Smooth muscle cell (in vitro differentiated cells): ENCODE results near the genes RABEP2, LAT and NPIPB11.

DNA sequence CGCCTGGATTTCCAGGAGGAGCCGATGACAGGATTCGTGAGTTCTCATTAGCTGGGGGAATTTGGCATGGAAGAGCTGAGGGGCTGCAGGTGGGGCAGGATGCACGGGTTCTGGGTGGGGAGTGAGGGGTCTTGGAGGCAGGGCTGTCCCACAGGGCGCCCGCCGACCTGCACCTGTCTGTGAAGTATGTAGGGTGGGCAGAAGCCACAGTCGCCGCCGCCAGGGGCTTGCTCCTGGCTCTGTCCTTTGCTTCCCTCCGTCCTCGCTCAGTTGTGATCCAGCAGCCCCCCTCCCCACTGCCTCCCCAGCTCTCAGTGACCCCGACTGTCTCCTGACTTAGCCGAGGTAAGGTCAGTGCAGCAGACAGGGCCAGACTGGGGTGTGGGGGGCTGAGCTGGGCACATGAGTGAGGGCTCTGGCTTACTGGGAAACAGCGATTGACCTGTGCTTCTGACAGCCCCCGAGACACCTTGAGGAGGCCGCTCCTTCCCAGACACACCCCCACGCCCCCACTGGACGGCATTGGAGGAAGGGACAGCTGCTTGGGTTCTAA is 9.9 kb downstream of the TUFM start:
- RAMPAGE, long total RNA = no peak

DNA sequence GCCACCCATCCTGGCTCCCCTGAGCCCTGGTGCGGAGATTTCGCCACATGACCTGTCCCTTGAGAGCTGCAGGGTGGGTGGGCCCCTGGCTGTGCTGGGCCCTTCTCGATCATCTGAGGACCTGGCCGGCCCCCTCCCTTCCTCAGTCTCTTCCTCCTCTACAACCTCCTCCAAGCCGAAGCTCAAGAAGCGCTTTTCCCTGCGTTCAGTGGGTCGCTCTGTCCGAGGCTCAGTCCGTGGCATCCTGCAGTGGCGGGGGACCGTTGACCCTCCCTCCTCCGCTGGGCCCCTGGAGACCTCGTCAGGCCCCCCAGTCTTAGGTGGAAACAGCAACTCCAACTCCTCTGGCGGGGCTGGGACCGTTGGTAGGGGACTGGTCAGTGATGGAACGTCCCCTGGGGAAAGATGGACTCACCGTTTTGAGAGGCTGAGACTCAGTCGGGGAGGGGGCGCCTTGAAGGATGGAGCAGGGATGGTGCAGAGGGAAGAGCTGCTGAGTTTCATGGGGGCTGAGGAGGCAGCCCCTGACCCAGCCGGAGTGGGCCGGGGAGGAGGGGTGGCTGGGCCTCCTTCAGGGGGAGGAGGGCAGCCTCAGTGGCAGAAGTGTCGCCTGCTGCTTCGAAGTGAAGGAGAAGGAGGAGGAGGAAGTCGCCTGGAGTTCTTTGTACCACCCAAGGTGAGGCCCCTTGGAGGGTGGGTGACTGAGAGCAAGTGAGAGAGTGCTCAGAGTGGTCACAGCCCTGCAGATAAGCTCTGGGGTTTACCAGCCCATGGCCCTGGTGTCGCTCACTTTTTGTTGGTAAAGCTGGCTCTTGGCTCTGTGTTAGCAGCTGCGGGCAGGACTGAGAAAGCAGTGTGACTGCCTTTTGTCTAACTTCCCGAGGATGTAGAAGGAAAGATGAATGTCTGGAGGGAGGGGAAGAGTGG is 3.0 kb downstream of the SH2B1 start:
- RAMPAGE, long total RNA = no peak

- RAMPAGE, long total RNA = no peak
Measured at GRCh38 chr16:28924221-28924388, 933 bp downstream of the RABEP2 start.

DNA sequence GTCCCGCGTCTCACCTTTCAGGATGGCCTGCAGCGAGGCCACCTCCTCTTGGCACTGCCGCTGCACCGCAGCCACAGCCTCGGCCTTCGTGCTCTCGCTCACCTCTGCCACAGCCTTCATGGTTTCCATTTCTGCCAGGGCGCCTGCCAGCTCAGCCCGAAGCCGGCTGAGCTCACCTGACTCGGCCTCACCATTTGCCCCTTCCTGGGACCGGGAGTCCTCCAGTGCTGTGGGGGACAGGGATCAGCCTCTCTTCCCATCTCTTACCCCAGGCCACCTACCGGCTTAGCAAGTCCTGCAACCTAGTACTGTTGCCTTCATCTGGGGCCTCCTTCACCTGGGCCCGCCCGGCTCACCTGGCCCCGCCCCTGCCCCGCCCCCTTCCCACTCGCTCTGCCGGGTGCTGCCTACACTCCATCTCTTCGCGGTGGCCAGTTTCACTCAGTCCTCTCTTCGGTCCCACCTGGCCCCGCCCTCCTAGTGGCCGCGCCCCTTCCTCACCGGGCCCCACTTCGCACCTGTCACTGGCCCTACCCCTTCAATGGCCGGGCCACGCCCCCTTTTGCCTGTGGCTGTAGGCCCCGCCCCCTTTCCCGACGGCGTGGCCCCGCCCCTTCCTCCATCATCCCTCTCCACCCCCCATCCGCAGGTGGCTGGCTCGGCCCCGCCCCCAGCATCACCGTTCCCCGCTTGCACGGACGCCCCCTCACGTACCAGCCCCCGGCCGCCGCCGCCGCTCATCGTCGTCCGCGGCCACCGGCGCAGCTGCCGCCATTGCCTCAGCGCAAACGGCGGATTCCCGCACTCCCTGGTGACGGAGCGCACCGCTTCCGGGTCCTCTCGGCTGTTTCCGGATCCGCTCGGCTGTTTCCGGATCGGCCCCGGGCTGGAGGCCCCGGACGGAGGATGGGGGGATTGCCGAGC is at the start of gene RABEP2:
Gene RABEP2 (minus strand): TSS at position 850 of the 924 bp plus-strand sequence.
- RAMPAGE, long total RNA = start-site peak on the minus strand centred at position 814 of the sequence, 57 bp wide, 33 and 32 reads in 2 replicates

DNA sequence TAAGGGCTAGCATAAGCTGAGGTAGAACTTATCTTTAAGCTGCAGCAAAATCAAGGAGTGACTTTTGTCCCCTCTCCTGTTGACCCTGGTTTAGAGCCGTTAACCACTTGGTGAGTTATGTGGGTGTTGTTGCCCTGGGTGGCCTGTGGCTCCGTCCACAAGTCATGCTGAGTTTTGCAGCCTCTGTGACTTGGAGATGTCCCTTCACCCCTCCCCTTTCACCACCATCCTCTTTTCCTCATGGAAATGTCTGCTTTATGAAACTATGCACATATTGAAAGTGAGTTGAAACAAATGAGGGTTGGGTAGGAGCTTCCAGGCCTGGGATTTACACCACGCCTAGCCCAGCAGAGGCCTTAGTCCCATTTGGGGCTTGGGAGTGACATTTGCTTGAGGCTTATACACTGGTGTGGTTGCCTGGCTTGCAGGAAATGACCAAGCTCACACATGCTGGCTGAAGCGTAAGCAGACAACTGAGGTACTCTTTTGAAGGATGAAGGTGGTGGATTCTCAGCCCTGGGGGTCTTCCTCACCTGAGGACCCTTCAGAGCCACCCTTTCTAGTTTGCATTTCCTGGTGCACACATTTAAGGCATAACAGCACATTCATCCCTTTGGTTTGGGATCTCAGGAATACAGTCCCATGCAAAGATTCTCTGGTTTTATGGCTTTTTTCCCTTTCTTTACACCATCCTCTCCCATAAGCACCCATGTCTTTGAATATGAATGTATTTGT is 10.5 kb upstream of the SPNS1 start:
- RAMPAGE, long total RNA = no peak

DNA sequence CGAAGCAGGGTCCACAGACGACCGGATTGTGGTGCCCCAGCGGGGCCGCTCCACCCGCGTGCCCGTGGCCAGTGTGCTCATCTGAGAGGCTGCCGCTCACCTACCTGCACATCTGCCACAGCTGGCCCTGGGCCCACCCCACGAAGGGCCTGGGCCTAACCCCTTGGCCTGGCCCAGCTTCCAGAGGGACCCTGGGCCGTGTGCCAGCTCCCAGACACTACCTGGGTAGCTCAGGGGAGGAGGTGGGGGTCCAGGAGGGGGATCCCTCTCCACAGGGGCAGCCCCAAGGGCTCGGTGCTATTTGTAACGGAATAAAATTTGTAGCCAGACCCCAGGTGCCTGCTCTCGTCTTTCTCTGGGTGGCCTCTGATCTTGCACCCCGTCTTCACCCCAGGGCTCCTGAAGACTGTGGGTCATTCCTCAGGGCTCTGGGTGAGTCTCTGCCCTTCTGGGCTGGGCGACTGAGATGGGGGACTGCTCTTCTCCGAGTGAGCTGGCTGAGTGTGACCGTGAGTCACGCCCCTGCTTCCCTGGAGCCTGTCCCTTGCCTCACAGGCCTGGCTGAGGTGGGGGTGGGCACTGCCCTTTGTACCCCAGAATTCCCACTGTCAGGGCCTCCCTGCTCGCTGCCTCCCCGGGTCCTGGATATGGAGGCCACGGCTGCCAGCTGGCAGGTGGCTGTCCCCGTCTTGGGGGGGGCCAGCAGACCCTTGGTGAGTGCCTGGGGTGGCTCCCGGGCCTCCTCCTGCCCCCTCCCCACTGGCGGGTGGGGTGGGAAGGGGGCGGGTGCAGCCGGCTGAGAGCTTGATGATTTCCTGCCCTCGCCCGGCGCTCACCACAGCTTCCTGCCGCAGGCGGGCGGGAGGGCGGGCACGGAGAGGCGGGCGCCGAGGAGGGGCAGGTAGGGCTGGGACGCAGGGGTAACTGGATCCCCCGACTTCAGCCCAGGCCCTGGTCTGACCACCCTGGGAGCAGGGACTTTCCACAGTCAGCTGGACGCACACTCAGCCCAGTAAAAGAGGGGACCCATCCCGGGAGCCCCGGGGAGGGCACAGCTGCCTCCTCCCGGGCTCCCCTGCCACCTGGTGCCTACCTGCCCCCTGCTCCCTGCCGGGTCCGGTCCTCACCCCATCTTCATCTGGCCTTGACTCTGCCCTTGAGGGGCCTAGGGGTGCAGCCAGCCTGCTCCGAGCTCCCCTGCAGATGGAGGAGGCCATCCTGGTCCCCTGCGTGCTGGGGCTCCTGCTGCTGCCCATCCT is at the start of gene LAT:
Gene LAT (plus strand): TSS at position 838 of the 1,259 bp plus-strand sequence.
- RAMPAGE, long total RNA = no peak

- RAMPAGE, long total RNA = no peak
Measured at GRCh38 chr16:28990173-28990817, 5.4 kb downstream of the LAT start.

DNA sequence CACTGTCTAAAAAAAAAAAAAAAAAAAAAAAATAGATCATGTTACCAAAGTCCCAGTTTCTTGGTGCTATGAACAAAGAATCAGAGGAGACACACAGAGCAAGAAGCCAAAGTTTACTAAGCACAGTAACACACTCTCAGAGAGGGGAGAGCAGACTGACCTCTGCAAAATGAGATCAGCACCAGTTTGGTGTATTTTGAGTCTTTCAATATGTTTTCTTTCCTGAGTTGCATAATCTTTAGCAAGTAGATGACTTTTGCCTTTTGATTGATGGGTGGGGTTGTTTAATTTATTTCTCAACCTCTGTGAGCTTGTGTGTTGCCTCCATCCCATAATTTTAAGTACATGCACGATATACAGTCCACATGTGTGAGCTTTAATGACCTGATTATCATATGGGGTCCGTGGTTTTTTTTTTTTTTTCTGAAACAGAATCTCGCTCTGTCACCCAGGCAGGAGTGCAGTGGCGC is 29.0 kb downstream of the LAT start:
- RAMPAGE, long total RNA = no peak

- RAMPAGE, long total RNA = no peak
Measured at GRCh38 chr16:29128673-29129240, 143.9 kb downstream of the LAT start.

DNA sequence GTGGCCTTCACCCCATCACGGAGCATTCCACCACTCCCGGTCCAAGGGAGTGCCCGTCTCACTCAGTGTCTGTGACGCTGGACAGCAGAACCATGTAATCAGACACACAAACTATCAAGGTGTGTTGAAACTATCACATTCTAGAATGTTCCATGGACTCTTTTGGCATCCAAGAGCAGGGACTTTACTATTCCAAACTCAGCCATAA is 187.3 kb downstream of the LAT start:
- RAMPAGE, long total RNA = no peak

DNA sequence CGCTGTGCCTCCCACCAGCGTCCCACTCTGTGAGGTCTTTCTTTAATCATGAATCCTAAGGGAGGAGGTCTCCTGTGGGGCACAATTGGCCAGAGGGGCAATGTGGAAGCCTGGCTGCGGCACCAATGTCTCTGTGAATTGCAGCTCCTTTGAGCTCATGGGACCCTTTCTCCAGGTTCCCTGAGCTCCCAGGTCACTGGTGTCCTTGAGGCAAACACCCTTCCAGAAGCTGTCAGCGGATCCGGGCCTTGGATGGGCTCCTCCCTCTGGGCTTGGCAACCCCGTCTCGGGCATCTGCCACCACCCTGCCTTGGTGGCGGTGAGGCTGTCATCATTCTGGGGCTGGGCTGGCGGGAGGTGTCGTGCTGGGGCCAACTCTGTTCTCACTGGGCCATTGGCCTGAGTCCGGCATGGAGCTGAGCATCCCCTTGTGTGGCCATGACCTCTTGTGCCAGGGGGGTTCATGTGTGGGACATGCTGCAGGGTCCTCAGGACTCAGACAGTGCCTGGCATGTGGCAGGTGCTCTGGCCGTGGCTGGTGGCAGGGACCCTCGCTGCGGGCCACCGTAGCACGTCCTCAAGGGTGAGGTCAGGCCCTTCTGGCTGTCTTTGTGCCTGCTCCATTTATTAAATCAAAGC is 197.6 kb downstream of the LAT start:
- RAMPAGE, long total RNA = no peak

GRCh38 chr16:29200161-29200952 is 206.2 kb downstream of the NPIPB11 start:
- RAMPAGE, long total RNA = no peak

- RAMPAGE, long total RNA = no peak
Measured at GRCh38 chr16:29228448-29228823, 178.1 kb downstream of the NPIPB11 start.

DNA sequence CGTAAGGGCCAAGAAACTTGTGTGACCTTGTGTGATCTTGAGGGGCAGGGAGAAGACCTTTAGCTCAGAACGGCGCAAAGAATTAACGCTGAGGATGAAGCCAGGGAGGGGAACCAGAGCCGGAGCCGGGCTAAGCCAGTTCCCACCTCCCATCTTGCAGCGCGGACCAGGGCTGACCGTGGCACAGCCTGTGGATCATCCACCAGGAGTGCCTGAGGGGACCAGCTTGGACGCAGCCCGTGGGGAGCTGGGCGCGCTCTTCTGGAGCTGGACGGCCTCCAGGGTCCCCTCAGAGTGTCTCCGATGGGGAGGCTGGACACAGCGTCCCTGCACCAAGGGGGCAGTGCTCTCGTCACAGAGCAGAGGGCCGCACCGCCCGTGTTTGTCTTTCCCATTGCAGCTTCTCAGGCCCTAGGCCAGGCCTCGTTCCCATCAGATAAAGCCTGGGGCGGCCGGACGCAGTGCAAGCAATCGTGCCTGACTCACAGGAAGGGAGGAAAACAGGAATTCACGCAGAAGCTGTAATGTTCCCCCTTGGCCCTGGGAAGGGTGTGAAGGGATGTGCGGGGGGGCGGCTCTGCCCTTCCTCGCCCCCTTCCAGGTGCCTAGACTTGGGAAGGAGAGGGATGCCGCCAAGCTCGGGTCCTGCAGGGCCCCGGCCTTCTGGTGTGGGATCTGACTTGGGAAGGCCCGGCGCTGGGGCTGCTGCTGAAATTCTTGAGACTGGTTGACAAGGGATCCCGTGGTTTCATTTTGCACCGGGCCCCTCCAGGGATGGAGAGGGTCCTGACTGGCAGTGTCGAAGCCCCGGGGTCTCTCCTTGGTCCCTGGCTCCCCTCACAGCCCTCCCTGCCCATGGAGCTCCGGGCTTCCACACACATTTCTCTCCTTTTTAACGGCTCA is 144.8 kb downstream of the NPIPB11 start:
- RAMPAGE, long total RNA = no peak

GRCh38 chr16:29284938-29285852 is 121.3 kb downstream of the NPIPB11 start:
- RAMPAGE, long total RNA = no peak

GRCh38 chr16:29321504-29322111 is 84.9 kb downstream of the NPIPB11 start:
- RAMPAGE, long total RNA = no peak

- RAMPAGE, long total RNA = no peak
Measured at GRCh38 chr16:29382878-29383585, 23.5 kb downstream of the NPIPB11 start.

GRCh38 chr16:29406626-29406995 is at the start of gene NPIPB11:
Gene NPIPB11, minus strand, starts transcription at chr16:29406711.
- RAMPAGE, long total RNA = no peak

- RAMPAGE, long total RNA = no peak
Measured at GRCh38 chr16:29595433-29595957, 67.6 kb upstream of the SPN start.

GRCh38 chr16:29698548-29699779 is 20.0 kb downstream of the QPRT start:
- RAMPAGE, long total RNA = no peak